ENCODE data around the genes SEC16A, LCN8 and MAMDC4.

GRCh38 chr9:136324303-136324980, 2.9 kb upstream of the GPSM1 start:
- PRO-cap = no peak

GRCh38 chr9:136328025-136328247, 597 bp downstream of the GPSM1 start:
- PRO-cap = no peak

GRCh38 chr9:136343719-136344248, 16.4 kb downstream of the GPSM1 start:
- PRO-cap = no peak

GRCh38 chr9:136354085-136355153, 9.1 kb downstream of the DNLZ start:
- PRO-cap = no peak

DNA sequence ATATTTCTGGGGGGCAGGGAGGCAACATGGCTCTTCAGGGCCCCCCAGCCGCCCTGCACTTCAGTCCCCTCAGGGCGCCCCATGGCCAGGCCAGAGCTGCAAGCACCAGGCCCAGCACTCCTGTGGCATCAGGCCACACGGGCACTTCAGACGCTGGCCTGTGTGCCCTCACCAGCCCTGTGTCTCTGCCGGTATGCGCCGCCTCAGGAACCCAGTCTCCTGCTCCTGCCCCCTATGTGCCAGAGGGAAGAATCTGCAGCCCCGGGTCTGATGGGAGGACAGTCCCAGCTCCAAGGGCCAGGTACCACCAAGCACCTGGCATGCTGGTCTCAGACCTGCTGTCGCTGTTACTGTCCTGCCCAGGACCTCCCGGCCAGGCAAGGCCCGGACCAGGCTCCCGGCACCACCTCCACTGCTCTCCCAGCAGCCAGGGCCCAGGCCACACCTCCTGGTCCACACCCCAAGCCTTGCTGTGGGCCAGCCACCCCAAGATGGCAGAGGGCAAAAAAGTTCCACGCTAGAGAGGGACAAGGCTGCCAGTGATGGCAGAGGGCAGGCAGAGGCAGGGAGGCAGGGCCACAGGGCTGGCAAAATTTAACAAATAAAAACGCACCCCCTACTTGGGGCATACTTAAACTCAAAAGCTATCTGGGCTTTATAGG, 1.2 kb downstream of the DNLZ start:
- PRO-cap = no peak

GRCh38 chr9:136362837-136363538, 556 bp downstream of the DNLZ start:
- PRO-cap = bidirectional peak, plus-strand start at chr9:136363369, minus-strand start at chr9:136363130

GRCh38 chr9:136482855-136483673, at the start of gene SEC16A:
Gene SEC16A (minus strand): TSS chr9:136483040.
- PRO-cap = unidirectional peak, minus-strand start at chr9:136483045; bidirectional peak, plus-strand start at chr9:136483563, minus-strand start at chr9:136483284

DNA sequence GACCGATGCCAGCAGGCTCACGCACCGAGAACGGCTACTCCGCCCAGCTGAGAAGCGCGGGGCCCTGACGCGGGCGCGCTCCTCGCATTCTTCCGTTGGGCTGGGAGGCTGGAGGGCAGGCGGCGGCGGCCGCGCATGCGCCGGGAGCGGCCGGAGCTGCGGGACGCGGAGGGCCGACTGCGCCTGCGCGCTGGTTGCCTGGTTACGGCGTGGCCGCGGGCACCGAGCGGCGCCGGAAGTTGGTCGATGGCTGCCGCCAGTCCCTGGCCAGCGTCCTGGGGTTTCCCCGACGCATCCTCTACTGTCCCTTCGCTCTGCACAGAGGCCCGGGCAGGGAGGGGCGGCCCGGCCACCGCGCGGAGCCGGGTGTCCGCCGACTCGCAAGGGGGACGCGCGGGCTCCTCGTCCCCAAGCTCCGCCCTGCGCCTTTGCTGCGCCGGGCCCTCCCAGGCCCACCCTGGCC, 865 bp upstream of the SEC16A start:
- PRO-cap = bidirectional peak, plus-strand start at position 294 of the sequence, minus-strand start at position 102 of the sequence

DNA sequence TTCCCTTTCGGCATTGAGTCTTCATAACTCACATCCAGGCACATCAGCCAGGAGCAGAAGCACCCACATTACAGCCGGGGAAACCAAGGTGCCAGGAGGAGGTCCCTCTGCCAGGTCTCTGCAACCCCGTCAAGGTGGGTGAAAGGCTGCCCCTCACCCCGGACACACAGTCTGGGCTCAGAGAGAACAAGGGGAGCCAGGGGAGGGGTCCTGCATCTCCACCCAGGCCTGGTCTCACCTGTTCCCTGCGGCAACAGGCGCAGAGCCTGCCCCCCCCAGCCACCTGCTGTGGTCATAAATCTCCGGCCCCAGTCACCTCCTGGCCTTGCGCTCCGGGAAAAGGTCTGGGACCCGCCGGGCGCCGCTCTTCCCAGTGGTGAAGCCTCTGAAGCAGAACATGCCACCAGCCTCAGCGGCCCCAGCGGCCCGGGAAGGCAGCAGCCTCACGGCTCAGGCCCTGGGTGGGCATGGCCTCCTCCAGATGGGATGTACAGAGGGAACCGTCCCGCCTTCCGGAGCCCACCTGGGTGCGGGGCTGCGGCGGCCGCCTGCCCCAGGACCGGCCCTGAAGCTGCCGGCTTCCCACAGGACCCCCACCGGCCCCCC, 20.7 kb downstream of the NOTCH1 start:
- PRO-cap = no peak

- PRO-cap = no peak
Observed at GRCh38 chr9:136656744-136657555, 5.8 kb upstream of the EGFL7 start.

GRCh38 chr9:136660119-136660932, 2.4 kb upstream of the EGFL7 start:
- PRO-cap = no peak

DNA sequence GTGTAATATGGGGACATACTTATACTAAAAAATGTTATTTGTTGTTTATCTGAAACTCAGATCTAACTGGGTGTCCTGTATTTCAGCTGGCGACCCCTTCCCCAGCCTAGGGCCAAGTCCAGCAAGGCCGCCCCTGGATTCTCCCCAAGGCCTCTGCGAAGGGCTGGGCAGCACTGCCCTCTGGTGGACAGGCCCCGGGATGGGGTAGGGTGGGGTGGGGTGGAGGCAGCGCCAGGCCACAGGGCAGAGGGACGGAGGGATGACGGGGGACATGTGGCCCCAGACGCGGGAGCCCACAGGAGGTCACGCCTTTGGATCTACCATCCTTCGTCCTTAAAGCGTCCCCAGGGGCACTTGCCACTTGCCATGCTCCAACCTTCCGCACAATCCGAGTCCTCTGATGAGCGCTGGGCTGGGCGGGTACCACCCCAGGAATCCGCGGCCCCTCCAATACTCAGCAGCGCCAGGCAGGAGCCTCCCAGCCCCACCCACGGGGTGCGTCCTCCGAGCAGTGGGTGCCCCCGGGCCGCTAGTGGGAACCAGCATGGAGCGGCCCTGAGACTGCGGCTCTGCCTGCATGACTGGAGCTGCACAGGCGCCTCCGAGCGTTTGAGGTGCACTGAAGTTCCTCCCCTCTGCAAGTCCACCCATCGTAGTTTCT, 7.1 kb upstream of the AGPAT2 start:
- PRO-cap = no peak

DNA sequence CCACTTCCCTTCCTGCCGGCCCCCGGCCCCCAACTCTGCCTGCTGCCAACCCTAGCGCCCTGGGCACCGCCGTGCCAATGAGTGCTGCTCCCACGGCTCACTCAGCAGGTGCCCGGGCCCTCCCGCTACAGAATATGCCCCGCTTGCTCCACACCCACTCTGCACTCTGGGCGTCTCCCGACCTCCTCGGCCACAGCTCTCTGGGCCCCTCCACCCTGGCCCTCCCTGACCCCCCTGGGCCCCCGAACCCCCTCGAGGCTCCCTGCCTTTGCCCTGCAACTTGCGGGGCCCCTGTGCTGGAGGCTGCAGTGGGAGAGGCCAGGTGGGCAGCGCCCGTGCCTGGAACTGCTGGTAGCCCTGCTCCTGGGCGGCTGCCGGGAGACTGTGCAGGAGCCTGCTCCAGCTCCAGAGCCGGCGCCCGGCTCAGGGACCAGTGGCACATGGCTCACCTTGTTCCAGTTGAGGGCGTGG, 367 bp downstream of the LCN10 start:
- PRO-cap = no peak

- PRO-cap = no peak
Observed at GRCh38 chr9:136757858-136758680, at the start of gene LCN8. Gene LCN8 (minus strand): TSS chr9:136758243.

DNA sequence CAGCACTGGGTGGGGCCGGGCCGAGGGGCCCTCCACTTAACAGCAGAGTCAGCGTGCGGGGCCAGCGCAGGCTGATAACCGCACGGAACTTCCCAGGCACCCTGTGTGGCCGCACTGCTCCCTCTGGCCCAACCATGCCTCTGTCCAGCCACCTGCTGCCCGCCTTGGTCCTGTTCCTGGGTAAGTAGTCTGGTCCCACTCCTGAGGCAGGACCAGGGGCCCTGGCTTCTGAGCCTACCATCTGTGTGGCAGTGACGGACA, at the start of gene MAMDC4:
Gene MAMDC4, plus strand, starts transcription at position 64 of the 261 bp plus-strand sequence.
- PRO-cap = no peak

- PRO-cap = no peak
Observed at GRCh38 chr9:136921591-136922323, 22.8 kb downstream of the FBXW5 start.

DNA sequence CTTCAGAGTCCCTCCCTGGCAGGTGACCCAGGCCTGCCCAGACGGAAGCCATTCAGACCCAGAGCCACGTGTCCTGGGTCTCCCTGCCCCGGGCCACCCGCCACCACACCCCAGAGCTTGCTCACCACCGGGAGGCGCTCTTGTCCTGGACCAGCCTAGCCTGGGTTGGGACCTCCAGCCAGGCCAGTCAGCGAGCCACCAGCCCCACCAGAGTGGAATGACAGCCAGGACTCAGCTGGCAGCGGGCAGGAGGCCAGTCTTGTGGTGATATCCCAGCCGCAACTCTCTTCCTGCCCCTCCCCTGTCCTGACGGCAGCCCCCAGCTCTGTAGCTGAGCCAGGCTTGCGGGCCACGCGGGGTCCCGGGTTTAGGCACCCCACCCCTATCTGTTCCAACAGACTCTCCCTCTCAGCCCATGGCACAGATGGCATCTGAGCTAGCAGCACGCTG, 1.6 kb upstream of the PTGDS start:
- PRO-cap = no peak

- PRO-cap = unidirectional peak, plus-strand start at chr9:137022463; unidirectional peak, plus-strand start at chr9:137022579
Observed at GRCh38 chr9:137021810-137022774, 5.9 kb downstream of the ABCA2 start.

GRCh38 chr9:137032867-137033348, 1.0 kb upstream of the FUT7 start:
- PRO-cap = bidirectional peak, plus-strand start at chr9:137033201, minus-strand start at chr9:137033001

GRCh38 chr9:137167102-137167829, 2.6 kb downstream of the LRRC26 start:
- PRO-cap = no peak